HT1080 (cell line): ENCODE measurements around a stretch of chr2.

DNA sequence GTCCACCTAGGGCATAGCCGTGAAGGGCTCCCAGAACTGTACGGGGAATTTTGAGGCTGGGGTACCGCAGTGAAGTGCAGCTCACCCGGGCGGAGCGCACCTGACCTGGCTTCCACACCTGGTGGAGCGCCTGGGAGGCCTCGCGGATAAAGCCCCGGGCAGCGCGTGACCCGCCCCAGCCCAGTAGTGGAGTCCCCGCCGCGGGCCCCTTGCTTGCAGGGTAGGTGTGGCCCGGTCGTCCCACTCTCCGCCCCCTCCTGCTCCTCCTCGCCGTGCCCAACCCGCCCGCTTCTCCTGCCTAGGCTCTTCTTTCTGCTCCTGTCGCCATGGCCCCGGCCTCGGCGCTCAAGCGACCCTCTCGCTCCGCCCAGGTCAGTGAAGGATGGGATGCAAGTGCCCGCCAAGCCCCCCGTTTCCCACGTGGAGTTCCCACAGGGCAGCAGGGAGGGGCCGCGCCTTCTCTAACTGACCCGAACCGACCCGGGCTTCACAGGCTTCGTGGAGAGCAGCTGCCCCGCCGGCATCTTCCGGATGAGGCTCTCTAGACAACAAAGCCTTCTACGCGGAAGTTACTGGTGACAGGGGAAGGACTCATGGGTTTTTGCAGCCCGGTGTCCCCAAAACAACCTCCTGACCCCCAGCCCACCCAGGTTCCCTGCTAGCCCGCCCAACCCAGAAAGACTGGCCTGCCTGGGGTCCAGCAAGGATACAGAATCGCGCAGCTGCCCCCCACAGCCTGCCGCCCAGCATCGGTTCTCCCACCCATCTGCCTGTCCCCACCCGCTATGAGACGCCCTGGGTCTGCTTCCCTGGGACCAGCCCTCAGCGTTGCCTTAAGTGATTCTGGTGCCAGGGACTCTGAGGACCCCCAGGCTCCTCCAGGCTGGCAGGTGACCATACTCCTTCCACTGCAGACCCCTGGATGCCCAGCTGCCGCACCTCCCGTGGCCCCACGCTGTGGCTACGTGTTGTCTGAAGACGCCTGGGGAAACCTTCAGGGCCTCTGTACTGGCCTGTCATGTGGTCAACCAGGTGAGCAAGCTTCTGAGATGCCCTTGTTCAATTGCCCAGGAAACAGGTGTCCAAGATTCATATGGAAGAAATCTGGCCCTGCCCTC is 32.8 kb downstream of the TTC32 start:
RAMPAGE:
- cytosol, long total RNA, result no peak
- long total RNA, result no peak
- nucleus, long total RNA, result no peak

DNA sequence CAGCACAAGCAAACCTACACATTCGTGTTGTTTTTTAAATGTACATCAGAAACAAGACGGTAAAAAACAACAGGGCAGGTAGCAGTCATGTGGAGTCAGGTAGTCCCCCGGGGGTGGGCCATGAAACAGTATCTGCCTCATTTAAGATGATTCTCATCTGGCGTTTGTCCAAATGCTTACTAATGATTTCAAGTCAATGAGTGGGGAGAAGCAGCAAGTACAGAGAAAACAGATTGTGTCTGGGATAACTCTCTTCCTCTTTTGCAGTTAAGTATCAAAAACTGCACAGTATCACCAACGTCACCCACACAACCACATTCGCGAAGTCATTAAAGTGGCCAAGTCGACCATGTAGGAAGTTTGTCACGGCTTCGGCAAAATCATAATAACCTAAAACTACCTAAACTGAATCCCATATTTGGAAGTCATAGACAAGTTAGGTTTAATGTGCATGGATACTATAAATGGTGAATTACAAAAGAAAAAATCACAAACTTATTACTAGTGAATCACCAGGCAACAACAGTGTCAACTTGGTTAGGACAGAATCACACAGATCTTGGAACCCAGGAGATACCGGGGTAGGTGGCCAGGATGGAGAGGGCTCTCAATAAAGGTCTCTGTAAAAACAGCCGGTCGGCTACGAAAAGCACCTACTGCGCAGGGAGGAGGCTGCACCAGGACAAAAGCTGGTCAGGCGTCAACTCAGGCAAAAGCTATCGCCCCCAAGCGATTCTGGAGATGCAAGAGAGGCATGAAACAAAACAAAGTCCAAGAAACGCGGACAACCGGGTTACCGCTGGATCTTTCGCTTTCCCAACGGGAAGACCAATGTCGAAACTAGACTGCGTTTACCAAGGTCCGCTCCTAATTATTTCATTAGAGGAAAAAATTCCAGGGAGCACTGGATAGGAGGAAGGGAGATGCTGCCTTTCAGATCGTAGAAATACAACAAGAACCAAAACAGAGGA is 1.0 kb downstream of the LAPTM4A start:
RAMPAGE:
- cytosol, long total RNA, result no peak
- long total RNA, result no peak
- nucleus, long total RNA, result no peak

DNA sequence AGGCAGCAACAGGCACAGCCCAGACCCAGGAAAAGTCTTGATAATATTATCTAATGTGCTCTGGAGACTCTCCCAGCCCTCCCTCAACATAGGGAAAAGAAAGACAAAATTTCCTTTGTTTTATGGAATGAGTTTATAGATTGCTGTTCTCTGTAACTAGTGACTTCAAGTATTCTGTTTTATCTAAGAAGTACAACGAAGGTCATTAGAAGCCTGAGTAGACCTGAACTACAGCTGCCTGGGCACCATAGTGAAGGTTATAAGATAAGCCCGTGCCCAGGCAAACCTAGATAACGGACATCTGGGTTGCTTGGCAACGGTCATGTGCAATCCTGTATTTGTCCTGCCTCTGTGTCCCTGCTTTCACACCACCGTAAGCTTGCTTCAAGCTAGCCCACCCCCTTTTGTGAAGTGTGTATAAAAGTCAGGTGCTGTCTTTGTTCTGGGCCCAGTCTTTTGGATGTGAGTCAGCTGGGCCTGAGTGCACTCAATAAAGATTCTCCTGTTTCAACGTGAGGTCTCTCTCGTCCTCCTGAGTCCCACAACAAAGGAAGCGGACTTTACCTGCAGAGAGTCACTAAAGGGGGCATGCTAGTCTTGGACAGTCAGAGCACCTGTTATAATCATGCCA is 22.6 kb upstream of the LAPTM4A start:
RAMPAGE:
- cytosol, long total RNA, result no peak
- long total RNA, result no peak
- nucleus, long total RNA, result no peak

DNA sequence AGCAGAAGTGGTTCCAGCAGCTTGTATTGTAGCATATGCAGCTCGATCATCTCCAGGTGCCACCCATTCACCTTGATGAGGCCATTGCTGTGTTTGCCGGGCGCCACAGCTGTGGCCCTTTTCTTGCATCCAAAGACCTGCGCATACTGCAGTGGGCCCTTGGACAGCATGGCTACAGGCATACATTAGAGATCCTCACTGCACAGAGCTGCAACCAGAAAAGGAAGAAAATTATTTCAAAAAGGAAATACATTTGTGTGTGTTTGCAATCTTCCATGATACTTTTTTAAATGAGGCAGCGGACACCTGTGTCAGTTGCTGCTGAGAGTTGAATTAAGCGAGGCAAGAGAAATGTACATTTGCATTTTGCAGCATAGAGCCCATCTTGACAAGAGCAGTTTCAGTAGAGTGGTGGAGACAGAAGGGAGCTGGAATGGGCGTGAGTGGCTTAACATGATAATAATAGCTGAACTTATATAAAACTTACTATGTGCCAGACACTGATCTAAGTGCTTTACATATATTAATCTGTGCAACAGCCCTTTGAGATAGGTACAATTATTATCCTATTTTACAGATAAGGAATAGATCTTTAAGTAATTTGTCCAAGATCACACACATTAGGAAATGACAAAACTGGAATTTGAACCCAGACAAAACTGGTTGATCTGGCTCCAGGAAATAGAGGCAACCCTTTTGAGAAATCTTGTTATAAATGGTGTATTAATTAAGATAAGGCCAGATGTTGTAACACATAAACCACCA is 68.9 kb downstream of the SDC1 start:
RAMPAGE:
- cytosol, long total RNA, result no peak
- long total RNA, result no peak
- nucleus, long total RNA, result no peak

DNA sequence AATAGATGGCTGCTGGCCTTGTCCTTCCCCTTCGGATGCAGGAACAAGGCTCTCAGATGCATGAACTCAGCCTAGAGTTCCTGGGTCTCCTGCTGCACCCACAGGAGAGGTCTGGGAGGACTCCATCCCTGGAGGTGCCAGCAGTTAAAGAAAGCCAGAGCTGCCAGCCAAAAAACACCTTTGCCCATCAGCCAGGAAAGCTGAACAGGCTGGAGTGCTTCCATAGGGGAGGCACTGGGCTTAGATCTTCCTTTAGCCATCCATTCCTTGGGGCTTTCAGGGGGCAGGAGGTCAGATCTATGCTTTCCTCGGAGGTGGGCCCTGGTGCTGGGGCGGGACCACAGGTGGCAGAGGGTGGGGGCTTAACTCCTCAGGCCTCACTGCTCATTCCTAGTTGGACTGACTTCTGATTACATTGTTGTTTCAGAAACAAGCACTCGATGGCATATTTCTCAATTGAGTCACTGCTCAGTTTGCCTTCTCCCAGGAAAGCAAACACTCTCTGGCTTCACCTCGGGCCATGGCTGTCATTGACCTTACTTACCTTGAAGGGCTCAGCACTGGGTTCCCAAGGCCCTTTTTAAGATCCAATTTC is 41.0 kb downstream of the SDC1 start:
RAMPAGE:
- cytosol, long total RNA, result no peak
- long total RNA, result no peak
- nucleus, long total RNA, result no peak

RAMPAGE:
- cytosol, long total RNA, result no peak
- long total RNA, result no peak
- nucleus, long total RNA, result no peak
These were observed 40.4 kb downstream of the SDC1 start for GRCh38 chr2:20184536-20184936.

DNA sequence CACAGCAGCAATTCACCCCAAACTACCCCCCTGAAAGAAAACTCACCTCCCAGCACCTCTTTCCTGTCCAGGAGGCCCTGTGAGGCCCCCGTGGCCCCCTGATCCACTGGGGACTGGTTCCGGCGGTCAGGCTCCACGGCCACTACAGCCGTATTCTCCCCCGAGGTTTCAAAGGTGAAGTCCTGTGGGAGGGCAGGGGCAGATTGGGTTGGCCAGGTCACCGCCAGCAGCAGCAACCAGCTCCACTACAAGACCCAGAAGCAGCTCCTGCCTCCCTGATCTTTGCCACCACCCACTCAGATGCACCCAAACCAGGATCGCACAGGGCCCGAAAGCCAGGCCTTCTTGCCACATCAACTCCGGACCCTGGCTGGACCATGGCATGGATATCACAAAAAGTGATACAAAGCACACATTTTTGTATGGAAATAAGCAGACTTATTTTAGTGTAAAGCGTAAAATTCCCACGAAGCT is 21.9 kb downstream of the SDC1 start:
RAMPAGE:
- cytosol, long total RNA, result no peak
- long total RNA, result no peak
- nucleus, long total RNA, result no peak

DNA sequence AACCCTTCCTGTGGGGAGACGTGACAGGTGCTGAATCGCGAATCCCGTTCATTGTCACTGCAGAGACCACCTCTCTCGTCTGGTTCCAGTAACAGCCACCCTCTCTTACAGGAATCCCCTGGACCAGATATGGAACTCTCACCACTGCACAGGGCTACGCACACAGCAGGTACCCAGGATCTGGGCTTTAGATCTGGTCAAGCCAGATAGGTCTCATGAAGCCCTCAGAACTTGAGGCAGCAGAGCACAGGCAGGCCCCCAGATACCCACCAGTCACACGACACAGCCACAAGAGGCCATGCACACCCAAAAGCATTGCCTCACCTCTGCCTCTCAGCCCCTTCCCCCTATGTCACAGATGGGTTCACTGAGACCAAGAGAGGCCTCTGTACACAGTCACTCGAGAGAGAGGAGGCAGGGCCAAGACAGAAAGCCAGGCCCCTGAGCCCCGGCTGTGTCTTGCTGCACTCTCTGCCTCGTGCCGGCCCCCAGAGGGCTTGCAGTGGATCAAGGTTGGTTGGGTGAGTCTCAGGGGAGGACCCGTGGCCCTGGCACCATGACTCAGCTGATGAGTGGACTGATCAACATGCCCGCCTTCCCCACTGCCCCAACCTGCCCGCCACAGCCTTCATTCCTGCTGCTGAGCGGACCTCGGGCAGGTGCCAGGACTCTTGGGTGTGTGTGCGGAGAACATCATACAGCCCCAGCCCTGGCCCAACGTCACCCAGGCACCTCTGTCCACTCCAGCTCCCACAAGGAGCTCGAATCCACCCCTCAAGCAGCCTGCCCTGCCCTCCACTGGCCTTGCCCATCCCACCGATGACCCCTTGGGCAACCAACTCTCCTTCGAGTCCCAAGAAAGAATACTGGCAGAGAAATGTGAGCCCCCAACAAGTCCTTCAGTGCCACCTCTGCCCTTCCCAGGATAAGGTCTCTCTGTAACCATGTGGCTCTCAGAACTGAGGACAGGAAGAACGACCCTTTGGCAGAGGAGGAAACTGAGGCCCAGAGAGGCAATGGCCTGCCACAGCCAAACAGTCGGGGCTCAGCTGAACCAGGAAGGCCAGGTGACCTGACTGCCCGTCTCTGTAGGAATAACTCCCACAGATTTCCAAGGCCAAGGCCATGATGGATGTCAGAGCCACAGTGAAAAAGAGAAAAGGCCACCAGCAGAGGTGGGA is 7.4 kb downstream of the SDC1 start:
RAMPAGE:
- cytosol, long total RNA, result no peak
- long total RNA, result no peak
- nucleus, long total RNA, result no peak

GRCh38 chr2:20221981-20222541 is 2.9 kb downstream of the SDC1 start:
RAMPAGE:
- cytosol, long total RNA, result no peak
- long total RNA, result no peak
- nucleus, long total RNA, result no peak

GRCh38 chr2:20224173-20224518 is 784 bp downstream of the SDC1 start:
RAMPAGE:
- cytosol, long total RNA, result no peak
- long total RNA, result no peak
- nucleus, long total RNA, result no peak

GRCh38 chr2:20225812-20226335 is 944 bp upstream of the SDC1 start:
RAMPAGE:
- cytosol, long total RNA, result no peak
- long total RNA, result no peak
- nucleus, long total RNA, result no peak

DNA sequence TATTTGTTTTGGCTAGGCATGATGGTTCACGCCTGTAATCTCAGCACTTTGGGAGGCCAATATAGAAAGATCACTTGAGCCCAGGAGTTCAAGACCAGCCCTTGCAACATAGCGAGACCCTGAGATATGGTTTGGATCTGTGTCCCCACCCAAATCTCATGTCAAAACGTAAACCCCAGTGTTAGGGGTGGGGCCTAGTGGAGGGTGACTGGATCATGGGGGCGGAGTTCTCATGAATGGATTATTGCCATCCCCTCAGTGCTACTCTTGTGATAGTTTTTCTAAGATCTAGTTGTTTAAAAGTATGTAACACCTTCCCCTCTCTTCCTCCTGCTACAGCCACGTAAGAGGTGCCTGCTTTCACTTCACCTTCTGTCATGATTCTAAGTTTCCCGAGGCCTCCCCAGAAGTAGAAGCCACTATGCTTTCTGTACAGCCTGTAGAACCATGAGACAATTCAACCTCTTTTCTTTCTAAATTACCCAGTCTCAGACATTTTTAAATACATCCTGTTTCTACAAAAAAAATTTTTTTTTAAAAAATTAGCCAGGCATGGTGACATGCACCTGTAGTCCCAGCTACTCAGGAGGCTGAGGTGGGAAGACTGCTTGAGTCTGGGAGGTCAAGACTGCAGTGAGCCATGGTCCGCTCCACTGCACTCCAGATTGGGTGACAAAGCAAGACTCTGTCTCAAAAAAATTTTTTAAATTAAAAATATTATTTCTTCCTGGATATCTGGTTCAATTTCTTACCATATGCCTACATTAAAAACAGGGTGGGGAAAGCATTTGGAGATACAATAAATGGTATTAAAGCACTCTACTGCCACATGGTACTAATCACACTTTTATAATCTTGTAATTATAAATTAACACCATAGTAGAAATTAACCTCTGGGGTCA is 16.8 kb downstream of the PUM2 start:
RAMPAGE:
- cytosol, long total RNA, result no peak
- long total RNA, result no peak
- nucleus, long total RNA, result no peak

GRCh38 chr2:20447243-20447423 is 259 bp downstream of the RHOB start:
RAMPAGE:
- cytosol, long total RNA, result no peak
- long total RNA, result no peak
- nucleus, long total RNA, result no peak

DNA sequence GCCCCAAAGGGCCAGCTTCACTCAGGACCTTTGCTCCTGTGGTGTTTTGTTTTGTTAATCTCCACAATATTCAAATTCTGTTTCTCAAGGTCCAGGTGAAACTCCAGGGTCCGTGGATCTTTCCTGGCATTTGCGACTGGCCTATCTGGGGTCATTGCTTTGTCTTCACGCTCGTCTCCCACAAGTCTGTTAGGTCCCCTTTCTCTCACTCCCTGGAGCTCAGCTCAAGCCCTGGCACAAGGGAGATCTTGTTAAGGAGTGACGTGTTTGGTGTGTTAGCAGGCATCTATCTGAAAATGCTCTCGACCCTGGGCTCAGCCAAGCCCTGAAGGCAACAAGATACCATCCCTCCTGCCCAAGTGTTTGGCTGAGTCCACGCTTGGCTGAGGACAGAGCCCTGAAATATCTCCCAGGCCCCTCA is 91.3 kb downstream of the RHOB start:
RAMPAGE:
- cytosol, long total RNA, result no peak
- long total RNA, result no peak
- nucleus, long total RNA, result no peak

DNA sequence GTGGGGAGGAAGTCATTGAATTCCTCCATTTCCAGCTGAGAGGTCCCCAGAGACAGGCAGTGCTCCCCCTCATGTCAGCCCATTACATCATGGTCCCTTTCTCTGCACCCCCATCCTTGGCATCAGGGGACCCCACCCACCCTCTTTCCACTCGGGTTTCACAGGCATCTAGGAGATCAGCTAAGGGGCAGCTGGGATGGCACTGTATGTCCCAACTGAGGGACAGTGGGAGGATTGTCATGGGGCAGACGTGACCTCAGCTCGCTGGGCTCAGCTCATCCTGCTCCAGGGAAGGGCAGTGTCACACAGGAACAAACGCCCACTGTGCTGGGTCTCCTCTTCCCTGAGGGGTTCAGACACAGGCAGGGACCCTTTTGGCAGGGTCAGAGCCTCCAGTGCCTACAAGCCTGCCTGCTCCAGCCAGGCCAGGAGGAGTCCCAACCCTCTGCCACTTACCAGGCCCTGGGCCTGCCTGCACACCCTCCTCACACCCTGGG is 68.3 kb downstream of the HS1BP3 start:
RAMPAGE:
- cytosol, long total RNA, result no peak
- long total RNA, result no peak
- nucleus, long total RNA, result no peak

GRCh38 chr2:20637918-20638414 is 12.9 kb downstream of the HS1BP3 start:
RAMPAGE:
- cytosol, long total RNA, result no peak
- long total RNA, result no peak
- nucleus, long total RNA, result no peak

DNA sequence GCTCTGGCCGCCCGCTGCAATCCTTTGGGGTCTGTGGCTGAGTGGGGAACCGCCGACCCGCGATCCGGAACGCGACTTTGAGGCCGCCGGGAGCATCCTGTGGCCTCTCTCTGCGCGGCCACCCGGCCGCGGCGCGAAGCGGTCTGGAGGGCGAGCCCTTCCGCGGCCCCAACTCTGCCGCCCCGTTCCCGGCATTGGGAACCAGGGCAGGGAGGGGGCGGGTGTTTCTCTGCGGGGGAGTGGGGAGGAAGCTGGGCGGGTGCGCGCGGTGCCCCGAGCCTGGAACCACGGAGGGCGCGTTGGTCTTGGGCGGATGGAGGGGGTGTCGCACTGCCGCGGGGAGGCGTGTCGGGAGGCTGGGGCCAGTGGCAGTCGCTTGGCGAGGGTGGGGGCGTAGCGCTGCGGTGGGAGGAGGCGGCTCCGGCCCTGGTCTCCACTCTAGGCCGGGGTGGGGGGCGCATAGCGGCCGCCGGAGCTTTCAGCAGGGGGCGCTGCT is 307 bp upstream of the GDF7 start:
RAMPAGE:
- cytosol, long total RNA, result no peak
- long total RNA, result no peak
- nucleus, long total RNA, result no peak

GRCh38 chr2:21019671-21020712 is 23.9 kb downstream of the APOB start:
RAMPAGE:
- cytosol, long total RNA, result no peak
- long total RNA, result no peak
- nucleus, long total RNA, result no peak

RAMPAGE:
- cytosol, long total RNA, result no peak
- long total RNA, result no peak
- nucleus, long total RNA, result no peak
These were observed 5.4 kb downstream of the APOB start for GRCh38 chr2:21038369-21039035.

RAMPAGE:
- cytosol, long total RNA, result no peak
- long total RNA, result no peak
- nucleus, long total RNA, result no peak
These were observed 257.6 kb upstream of the KLHL29 start for GRCh38 chr2:23127249-23127927.